Measurements from ENCODE around the genes ZP4, FMN2, FH and CEP170.

DNA sequence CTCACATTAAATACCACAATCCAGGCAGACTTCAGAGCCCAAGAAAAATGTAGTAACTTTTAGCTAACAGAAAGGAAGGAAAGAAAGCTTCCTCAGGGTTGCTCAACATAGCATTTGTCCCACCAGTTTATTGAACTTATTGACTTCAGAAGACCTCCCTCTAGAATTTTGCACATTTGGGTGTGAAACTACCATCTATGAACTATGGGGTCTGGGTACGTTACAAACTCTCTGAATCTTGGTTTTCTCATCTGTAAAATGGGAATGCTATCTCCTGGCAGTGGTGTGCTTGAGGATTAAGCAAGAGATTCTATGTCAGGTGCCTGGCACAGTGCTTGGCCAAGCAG lies at the start of gene ZP4:
TSS of gene ZP4 (minus strand) at position 89 of the 347 bp plus-strand sequence.
- RRBS, 2 experiments, result no CpG with 5 or more reads among the region's 1 CpG
CAGE:
- cytosol, long polyA minus RNA, result no peak
- cytosol, long polyA plus RNA, result no peak
- long polyA plus RNA, result no peak
- nucleus, long polyA minus RNA, result no peak
- nucleus, long polyA plus RNA, result no peak

DNA sequence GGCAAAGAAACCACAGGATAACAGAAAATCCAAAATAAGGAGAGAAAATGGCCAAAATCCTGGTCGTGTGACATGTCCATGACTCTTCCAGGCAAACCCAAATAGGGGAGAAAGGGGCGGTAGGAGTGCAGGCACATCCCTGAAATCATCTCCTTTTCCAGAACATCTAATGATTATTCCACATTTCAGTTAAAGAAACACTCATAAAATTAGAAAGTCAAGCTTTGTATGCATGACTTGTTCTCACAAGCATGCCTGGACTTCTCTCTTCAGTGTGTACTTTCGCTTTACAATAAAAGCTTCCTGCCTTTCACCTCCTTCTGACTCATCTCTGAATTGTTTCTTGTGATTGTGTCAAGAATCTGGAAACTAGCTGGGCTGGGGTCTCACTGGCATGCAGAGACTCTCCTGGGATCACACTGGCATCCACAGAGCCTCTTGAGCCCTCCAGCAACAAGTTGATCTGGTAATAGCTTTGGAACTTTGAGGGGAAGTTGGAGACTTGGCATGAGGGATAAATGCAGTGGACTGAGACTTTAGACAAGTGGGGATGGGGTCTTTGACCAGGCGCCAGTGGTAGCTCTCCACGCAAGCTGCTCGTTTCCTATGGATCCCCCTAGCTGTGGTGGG lies 171.5 kb upstream of the ZP4 start:
- RRBS, 2 experiments, result no CpG with 5 or more reads among the region's 6 CpGs
CAGE:
- cytosol, long polyA minus RNA, result no peak
- cytosol, long polyA plus RNA, result no peak
- long polyA plus RNA, result no peak
- nucleus, long polyA minus RNA, result no peak
- nucleus, long polyA plus RNA, result no peak

- RRBS, 2 experiments, result no CpG with 5 or more reads among the region's 10 CpGs
CAGE:
- cytosol, long polyA minus RNA, result no peak
- cytosol, long polyA plus RNA, result no peak
- long polyA plus RNA, result no peak
- nucleus, long polyA minus RNA, result no peak
- nucleus, long polyA plus RNA, result no peak
Observed at GRCh38 chr1:239212919-239213439, 173.4 kb upstream of the CHRM3 start.

DNA sequence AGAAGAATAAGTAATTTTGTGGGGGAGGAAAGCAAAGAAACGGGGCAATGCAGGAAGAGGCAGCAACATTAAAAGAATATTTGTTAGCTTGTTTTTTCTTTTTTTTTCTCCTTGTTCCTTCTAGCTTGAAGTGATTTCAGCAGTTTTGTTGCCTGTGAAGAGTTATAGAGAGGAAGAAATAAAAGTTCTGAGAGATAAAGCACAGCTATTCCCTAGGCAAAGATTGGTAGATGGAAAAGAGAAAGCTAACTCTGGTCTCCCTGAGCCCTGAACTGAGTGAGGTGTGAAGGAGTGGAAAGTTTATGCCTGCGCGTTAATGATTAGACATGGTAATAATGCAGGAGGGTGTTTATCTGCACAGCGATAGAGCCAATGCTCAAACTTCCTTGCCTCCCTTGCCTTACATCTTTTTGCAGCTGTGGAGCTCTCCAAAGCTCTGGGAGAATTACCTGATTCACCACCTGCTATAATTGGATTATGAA lies 32.9 kb upstream of the CHRM3 start:
- RRBS, 2 experiments, result no CpG with 5 or more reads among the region's 4 CpGs
CAGE:
- cytosol, long polyA minus RNA, result no peak
- cytosol, long polyA plus RNA, result no peak
- long polyA plus RNA, result no peak
- nucleus, long polyA minus RNA, result no peak
- nucleus, long polyA plus RNA, result no peak

GRCh38 chr1:239368258-239368761 lies 18.1 kb upstream of the CHRM3 start:
- RRBS, 2 experiments, result no CpG with 5 or more reads among the region's 4 CpGs
CAGE:
- cytosol, long polyA minus RNA, result no peak
- cytosol, long polyA plus RNA, result no peak
- long polyA plus RNA, result no peak
- nucleus, long polyA minus RNA, result no peak
- nucleus, long polyA plus RNA, result no peak

DNA sequence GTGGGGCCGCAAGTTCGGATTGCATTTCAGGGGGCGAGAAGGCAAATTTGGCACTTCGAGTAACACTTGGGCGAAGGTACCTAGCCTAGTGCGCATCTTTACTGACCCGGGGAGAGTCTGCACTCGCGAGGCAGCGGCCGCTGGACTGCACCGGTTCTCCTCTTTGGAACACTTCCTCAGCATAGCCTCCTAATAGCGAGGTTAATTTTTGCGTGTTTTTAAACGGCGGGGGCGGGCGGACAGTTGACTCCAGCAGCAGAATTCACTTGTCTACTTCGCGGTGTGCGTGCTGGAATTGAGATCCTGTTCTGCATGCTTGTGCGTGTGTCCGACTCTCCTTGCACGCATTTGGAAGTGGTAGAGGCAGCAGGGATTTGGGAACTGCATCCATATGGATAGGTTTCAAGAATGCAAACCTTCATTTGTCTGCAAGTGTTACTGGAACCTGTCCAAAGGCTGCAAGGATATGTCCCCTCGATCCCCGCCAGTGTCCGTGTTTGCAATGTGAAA lies 1.4 kb downstream of the CHRM3 start:
- RRBS, 2 experiments, result 52 to 55% methylated on average over 6 of the region's 27 CpGs
CAGE:
- cytosol, long polyA minus RNA, result no peak
- cytosol, long polyA plus RNA, result no peak
- long polyA plus RNA, result no peak
- nucleus, long polyA minus RNA, result no peak
- nucleus, long polyA plus RNA, result no peak

DNA sequence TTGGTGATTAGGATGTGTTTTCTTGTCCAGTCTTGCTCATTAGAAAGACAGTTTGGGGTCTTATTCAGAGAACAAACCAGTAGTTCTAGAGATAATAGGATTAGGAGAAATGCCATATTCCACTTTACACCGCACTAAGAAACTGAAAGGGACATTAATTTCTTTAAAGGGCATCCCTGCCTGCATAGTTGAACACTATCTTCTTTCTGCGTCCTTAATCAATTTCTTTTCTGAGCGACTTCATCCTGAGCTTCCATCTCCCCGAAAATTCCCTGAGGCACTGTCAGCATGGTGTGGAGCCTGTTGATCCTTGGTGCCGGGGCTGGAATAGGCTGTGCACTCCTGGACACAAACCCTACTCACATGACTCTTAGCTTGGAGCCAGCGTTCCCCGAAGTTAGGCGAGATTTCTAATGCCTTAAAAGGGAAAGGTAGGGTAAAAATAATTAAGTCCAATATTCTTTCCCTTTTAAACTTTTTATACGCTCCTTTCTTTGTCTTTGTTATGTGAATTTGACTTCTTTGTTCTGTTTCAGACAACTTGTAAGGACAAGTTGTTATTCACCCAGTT lies 282.5 kb downstream of the CHRM3 start:
- RRBS, 2 experiments, result no CpG with 5 or more reads among the region's 9 CpGs
CAGE:
- cytosol, long polyA minus RNA, result no peak
- cytosol, long polyA plus RNA, result no peak
- long polyA plus RNA, result no peak
- nucleus, long polyA minus RNA, result no peak
- nucleus, long polyA plus RNA, result no peak

GRCh38 chr1:240091267-240092393 lies at the start of gene FMN2:
Gene FMN2, plus strand, starts transcription at chr1:240091883.
- RRBS, 2 experiments, result 2 to 4% methylated on average over 20 to 21 of the region's 88 CpGs
CAGE:
- cytosol, long polyA minus RNA, result no peak
- cytosol, long polyA plus RNA, result no peak
- long polyA plus RNA, result no peak
- nucleus, long polyA minus RNA, result no peak
- nucleus, long polyA plus RNA, result no peak

DNA sequence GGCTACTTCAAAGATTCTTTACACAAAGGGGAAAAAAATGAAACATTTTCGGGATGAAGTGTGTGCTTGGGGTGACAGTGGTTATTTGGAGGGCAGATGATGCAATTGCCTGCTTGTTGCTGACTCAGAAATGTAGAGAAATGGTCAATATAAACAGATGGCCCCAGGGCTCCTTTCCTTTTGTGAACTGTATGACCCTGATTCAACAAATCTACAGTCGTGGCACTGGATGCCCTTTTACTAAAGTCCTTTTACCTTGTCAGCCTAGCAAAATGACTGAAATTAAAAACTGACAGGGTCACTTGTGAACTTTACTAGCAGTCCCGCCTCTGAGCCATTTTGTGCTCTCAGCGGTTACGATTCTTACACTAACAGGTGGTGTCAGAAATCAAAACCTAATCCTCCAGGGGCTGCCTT lies 49.9 kb downstream of the GREM2 start:
- RRBS, 2 experiments, result no CpG with 5 or more reads among the region's 5 CpGs
CAGE:
- cytosol, long polyA minus RNA, result no peak
- cytosol, long polyA plus RNA, result no peak
- long polyA plus RNA, result no peak
- nucleus, long polyA minus RNA, result no peak
- nucleus, long polyA plus RNA, result no peak

GRCh38 chr1:240597139-240598012 lies 14.6 kb downstream of the GREM2 start:
- RRBS, 2 experiments, result no CpG with 5 or more reads among the region's 13 CpGs
CAGE:
- cytosol, long polyA minus RNA, result no peak
- cytosol, long polyA plus RNA, result no peak
- long polyA plus RNA, result no peak
- nucleus, long polyA minus RNA, result no peak
- nucleus, long polyA plus RNA, result no peak

DNA sequence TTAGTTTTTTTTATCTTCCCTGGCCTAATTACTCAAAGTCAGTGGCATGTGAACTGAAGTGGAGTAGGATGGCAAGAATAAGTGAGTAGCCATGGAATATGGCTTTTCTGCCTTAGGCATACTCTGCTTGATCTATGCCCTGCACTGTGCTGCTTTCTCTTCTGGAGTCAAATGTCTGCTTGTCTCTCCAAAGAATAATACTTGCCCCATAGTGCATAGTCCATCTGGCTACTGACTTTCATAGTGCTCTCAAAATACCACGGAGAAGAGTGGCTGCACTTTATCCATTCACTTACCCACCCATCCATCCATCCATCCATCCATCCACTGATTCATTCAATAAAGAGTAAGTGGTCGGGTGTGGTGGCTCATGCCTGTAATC lies 13.3 kb downstream of the GREM2 start:
- RRBS, 2 experiments, result no CpG with 5 or more reads among the region's 2 CpGs
CAGE:
- cytosol, long polyA minus RNA, result no peak
- cytosol, long polyA plus RNA, result no peak
- long polyA plus RNA, result no peak
- nucleus, long polyA minus RNA, result no peak
- nucleus, long polyA plus RNA, result no peak

GRCh38 chr1:240603012-240603252 lies 9.0 kb downstream of the GREM2 start:
- RRBS, 2 experiments, result no CpG with 5 or more reads among the region's 9 CpGs
CAGE:
- cytosol, long polyA minus RNA, result no peak
- cytosol, long polyA plus RNA, result no peak
- long polyA plus RNA, result no peak
- nucleus, long polyA minus RNA, result no peak
- nucleus, long polyA plus RNA, result no peak

DNA sequence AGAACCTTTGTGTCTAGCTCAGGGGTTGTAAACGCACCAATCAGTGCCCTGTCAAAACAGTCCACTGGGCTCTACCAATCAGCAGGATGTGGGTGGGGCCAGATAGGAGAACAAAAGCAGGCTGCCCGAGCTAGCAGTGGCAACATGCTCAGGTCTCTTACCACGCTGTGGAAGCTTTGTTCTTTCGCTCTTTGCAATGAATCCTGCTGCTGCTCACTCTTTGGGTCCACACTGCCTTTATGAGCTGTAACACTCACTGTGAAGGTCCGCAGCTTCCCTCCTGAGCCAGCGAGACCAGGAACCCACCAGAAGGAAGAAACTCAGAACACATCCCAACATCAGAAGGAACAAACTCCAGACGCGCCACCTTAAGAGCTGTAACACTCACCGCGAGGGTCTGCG lies 151.3 kb upstream of the GREM2 start:
- RRBS, 2 experiments, result no CpG with 5 or more reads among the region's 11 CpGs
CAGE:
- cytosol, long polyA minus RNA, result no peak
- cytosol, long polyA plus RNA, result no peak
- long polyA plus RNA, result no peak
- nucleus, long polyA minus RNA, result no peak
- nucleus, long polyA plus RNA, result no peak

- RRBS, 2 experiments, result 1 to 2% methylated on average over 12 to 20 of the region's 63 CpGs
CAGE:
- cytosol, long polyA minus RNA, result start-site peak on the minus strand at chr1:241519720-241519744, 419 reads
- cytosol, long polyA plus RNA, result start-site peak on the minus strand at chr1:241519680-241519755, 446 and 580 reads in 2 replicates
- long polyA plus RNA, result start-site peak on the minus strand at chr1:241519694-241519755, 301 and 603 reads in 2 replicates
- nucleus, long polyA minus RNA, result no peak
- nucleus, long polyA plus RNA, result start-site peak on the minus strand at chr1:241519680-241519755, 196 and 502 reads in 2 replicates
Observed at GRCh38 chr1:241519388-241520149, at the start of gene FH. Gene FH, minus strand, starts transcription at chr1:241519755.

DNA sequence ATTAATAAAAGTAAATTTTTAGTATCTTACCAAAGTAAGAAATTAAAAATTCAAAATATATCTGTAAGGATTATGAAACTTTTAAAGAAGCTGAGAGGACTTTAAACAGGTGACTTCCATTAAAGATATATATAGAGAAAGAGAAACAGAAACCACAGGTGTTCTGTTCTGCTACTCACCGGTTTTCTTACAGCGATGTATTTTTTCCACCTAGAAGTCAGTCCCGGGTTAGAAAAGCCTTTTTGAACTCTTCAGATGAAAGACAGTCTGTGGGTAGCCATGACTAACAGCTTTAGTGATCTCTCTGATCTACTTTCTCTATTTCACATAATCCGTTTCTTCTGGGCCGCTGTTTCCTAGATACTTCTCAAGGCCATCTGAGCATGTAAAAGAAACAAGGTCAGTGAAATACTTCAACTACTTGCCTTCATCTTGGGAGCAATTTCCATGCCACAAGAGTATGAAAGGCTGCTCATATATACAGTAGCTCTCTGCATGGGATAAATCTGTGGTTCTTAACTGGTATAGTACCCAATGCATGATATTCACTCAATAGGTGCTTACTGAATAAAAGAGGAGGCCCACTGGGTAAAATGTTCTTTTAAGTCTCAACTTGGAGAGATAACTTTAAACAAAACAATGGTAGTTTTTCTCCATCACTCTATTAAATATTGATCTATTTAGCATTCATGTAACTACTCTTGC lies 25.2 kb downstream of the WDR64 start:
- RRBS, 2 experiments, result no CpG with 5 or more reads among the region's 5 CpGs
CAGE:
- cytosol, long polyA minus RNA, result no peak
- cytosol, long polyA plus RNA, result no peak
- long polyA plus RNA, result no peak
- nucleus, long polyA minus RNA, result no peak
- nucleus, long polyA plus RNA, result no peak

DNA sequence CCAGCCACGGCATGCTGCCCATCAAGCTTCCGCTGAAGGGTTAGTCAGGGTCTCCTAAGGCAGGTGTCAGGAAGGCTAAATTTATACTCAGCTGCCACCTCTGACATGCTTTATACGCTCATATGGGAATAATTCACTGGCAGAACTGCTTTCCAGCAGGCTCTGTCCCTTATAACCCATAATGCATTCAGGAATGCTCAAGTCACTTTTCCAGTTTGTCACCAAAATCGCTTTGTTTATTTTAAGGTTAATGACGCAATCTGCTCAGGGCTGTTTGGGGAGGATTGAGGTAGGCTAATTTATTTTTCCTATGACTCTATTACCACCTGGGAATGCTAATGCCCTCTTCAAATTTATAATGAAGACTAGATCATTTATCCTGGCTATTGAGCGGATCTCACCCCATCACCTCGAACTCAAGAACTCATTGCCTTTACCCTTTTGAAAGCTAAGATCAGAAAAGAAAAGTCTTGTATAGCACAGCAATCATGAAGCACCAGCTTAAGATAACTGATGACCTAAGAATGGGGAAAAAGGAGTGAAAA lies 97.9 kb downstream of the WDR64 start:
- RRBS, 2 experiments, result no CpG with 5 or more reads among the region's 7 CpGs
CAGE:
- cytosol, long polyA minus RNA, result no peak
- cytosol, long polyA plus RNA, result no peak
- long polyA plus RNA, result no peak
- nucleus, long polyA minus RNA, result no peak
- nucleus, long polyA plus RNA, result no peak

DNA sequence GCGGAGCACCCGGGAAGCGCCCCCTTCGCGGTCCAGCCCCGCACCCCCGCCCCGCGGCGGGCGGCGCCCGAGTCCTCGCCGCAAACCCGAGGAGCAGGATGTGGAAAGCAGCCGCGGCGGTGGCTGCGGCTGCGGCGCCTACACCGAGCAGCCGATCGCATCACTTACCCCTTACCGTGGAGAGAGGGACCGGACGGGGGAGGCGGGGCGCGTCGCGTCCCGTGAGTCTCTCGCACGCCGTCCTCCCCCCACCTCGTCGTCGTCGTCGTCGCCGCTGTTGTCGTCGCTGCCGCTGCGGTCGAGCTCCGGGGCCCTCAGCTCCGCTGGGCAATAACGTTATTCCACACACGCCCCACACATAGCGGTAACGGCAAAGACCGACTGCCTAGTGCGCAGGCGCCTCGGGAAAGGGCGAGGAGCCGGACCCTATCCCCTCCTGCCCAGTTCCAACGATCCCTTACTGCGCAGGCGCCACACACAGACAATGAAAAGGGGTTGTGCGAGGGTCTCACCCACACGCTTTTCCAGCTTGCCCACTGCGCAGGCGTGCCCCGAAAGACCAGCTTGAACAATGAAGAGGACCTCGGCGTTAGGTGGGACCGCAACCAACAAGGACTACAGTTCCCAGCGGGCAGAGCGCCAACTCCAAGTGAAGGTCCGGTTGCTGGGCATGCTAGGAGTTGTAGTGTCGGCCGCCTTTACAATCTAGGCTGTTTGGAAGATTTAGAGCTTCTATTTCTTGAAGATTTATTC lies at the start of gene CEP170:
TSS of gene CEP170 (minus strand) at position 410 of the 753 bp plus-strand sequence.
- RRBS, 2 experiments, result 1 to 2% methylated on average over 5 to 13 of the region's 77 CpGs
CAGE:
- cytosol, long polyA minus RNA, result start-site peak on the minus strand centred at position 398 of the sequence, 444 bp wide, 391 reads
- cytosol, long polyA plus RNA, result no peak
- long polyA plus RNA, result start-site peak on the minus strand centred at position 185 of the sequence, 27 bp wide, 18 and 21 reads in 2 replicates; start-site peak on the minus strand centred at position 374 of the sequence, 79 bp wide, 138 and 150 reads in 2 replicates
- nucleus, long polyA minus RNA, result no peak
- nucleus, long polyA plus RNA, result no peak

DNA sequence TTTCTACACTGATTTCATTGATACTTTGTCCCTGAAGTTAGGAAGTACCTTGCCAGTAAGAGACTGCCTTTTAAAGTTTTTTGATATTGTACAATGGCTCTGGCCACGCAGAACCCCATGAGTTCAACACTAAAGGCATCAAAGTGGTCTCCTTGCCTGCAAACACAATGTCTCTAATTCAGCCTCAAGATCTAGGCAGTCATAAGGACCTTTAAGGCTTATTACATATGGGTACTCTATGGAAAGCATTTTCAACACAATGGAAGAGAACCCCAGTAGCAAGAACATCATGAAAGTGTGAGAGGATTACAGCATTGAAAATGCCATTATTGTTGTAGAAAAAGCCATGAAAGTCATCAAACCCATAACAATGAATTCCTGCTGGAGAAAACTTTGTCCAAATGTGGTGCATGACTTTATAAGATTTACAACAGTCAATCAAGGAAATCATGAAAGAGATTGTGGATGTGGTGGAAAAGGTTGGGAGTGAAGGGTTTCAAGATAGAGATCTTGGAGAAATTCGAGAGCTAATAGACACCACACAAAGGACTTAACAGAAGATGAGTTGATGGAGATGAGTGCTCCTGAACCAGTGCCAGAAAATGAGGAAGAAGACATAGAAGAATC lies 46.9 kb downstream of the SDCCAG8 start:
- RRBS, 2 experiments, result no CpG with 5 or more reads among the region's 2 CpGs
CAGE:
- cytosol, long polyA minus RNA, result no peak
- cytosol, long polyA plus RNA, result no peak
- long polyA plus RNA, result no peak
- nucleus, long polyA minus RNA, result no peak
- nucleus, long polyA plus RNA, result no peak

- RRBS, 2 experiments, result no CpG with 5 or more reads among the region's 4 CpGs
CAGE:
- cytosol, long polyA minus RNA, result no peak
- cytosol, long polyA plus RNA, result no peak
- long polyA plus RNA, result no peak
- nucleus, long polyA minus RNA, result no peak
- nucleus, long polyA plus RNA, result no peak
Observed at GRCh38 chr1:243393106-243393592, 137.3 kb downstream of the SDCCAG8 start.

DNA sequence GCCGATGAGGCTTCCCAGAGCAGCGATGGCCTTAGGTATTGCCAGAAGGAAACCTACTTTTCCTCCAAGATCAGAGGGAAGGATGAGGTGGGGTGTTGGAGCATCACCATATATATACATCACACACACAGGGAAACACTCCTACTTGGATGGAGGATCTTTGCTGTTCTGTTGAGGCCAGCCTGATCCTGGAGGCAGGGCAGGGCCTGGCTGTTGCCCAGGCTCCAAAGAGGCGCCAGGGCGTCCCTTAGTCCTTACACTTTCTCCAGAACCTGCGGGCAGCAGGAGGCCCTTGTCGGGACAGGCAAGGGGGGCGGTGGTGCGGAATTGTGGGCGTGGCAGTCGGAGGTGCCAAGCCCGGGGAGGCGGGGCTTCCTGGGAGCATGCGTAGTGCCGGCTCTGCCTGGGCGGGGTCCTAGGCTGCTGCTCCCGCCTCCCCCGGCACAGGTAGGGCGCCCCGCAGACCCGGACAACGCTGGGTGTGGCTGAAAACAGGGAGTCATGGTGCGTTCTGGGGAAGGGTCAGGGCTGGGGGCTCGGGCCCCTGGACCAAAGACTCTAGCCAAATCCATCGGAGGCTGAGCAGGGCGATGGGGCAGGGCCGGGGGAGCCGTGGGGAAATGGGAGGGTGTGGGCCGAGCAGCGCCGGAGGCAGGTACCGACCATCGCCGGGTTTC lies 231.7 kb downstream of the SDCCAG8 start:
- RRBS, 2 experiments, result 93 to 96% methylated on average over 10 to 12 of the region's 33 CpGs
CAGE:
- cytosol, long polyA minus RNA, result no peak
- cytosol, long polyA plus RNA, result no peak
- long polyA plus RNA, result no peak
- nucleus, long polyA minus RNA, result no peak
- nucleus, long polyA plus RNA, result no peak

Data from HepG2 (cell line).